Tongue (tissue), 2 donors: ENCODE data around the genes TMDD1 and KRT82.

DNA sequence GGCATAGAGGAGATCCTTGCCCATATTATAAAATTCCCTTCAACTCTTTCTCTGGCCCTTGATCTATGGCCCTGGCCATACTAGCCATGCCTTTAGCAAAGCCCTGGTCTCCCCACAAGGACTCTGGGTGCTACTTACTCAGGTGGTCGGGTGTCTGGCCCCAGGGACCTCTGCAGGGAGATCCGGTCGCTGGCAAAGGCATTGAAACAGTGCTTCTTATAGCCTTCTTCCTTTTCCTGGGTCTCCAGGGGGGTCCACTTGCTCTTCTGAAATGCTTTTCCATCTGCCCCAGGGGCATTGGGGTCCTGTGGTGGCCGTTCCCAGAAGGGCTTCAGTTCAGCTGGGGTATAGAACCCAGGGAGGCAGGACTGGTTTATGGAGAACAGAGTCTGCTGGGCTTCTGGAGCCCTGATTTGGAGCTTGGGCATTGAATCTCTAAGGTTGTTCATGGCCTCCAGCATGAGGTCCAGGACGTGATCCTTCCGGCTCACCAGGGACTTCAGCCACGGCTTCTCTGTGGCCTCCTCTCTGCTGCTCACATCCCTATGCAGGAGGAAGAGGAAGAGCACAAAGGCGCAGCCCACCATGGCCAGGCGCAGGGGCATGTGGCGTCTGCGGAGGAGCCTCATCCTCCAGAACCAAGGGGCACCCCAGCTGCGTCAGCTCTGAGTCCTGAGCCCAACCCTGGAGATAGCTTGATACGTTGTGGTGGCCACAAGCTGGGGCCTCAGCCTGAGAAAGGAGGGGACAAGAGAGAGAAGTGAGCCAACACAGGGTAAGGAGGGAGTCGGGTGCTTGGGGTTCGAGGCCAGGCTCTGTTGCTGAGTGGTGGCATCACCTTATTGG lies 11.8 kb downstream of the GALNT6 start:
- RAMPAGE, long total RNA: no peak

- RAMPAGE, long total RNA: no peak
Measured at GRCh38 chr12:51381145-51381696, 10.0 kb downstream of the GALNT6 start.

GRCh38 chr12:51674976-51675431 lies 84.0 kb downstream of the SCN8A start:
- RAMPAGE, long total RNA: no peak

- RAMPAGE, long total RNA: no peak
Measured at GRCh38 chr12:51675432-51675816, 84.4 kb downstream of the SCN8A start.

DNA sequence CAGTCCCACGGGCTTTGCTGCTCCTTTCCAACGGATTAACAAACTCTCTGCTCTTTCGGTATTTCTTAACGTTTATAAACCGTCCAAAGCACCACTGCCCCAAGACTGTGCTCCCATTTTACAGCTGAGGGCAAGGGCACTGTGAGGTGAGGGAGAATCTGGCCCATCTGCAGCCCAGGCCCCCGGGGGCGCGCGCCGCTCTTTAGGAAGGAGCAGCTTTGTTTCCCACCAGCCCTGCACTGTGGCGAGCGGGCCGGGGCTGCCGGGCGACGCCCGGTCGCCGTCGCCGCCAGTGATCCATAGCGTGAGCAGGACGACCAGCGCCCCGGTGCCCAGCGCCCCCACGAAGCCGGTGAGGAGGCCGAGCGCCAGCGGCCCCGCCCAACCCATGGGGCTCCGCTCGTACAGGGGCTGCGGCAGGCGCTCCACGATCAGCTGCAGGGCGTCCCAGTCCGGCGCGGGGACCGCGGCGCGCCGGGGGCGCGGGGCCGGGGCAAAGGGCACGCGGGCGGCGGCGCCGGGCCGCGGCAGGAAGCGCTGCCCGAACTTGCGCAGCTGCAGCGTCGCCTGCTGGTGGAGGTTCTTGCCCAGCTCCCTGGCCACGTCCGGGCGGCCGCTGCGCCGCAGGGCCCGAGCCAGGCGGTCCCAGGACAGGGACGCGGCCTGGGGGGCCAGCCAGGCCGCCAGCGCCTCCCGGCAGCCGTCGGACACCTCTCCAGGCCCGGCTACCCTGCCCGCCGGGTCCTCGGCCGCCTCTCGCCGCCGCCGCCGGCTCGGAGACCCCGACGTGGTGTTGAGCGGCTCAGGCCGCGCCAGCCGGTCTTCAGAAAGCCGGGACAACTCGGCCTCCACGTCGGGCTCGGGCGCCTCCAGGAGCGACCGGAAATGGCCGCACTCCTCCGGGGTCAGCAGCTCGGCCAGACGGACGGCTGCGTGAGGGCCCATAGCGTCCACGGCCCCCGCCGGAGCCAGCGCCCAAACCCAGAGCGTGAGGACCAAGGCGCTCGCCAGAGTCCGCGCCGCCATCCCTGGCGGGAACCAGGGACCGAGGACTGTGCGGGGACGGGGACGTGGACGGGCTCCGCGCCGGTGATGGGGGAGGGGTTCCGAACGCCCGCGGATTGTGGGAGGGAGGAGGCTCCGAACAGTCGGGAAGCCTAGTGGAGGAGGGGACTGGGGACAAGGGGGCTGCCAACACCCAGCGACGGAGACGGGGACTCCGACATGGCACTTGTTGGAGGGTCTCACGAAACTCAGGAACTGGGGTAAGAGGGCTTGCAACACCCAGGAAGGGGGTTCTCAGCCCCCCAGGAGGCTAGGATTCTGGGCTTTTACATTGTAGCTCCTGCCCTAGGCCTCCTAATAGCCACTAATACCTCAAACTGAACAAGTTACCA lies at the start of gene TMDD1:
TMDD1 (minus strand) TSS at position 1,058 of the 1,397 bp plus-strand sequence.
- RAMPAGE, long total RNA: no peak

DNA sequence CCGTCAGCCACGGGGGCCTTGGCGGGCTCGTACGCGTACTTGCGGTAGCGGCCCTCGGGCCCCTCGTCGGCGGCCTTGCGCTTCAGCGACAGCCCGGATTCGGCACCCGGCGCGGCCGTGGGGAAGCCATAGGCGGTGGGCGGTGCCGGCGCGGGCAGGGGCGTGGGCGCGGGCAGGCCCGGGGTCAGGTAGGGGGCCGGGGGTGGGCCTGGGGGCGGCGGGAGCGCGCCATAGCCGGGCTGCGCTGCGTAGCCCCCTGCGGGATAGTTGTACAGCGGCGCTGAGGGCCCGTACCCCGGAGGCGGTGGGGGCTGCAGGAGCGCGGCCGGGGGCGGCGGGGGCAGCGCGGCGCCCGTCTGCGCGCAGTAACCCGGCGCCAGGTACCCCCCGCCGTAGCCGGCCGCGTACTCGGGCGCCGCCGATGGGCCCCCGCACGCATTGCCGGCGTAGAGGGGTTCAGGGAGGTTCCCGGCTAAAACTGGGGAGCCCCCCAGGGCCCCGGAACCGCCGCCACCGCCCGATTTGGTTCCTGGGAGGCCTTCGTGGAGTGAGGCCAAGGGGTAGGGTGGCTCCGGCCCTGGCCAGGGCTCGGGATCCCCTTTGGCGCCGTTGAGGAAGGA lies 6.9 kb upstream of the TMDD1 start:
- RAMPAGE, long total RNA: no peak

DNA sequence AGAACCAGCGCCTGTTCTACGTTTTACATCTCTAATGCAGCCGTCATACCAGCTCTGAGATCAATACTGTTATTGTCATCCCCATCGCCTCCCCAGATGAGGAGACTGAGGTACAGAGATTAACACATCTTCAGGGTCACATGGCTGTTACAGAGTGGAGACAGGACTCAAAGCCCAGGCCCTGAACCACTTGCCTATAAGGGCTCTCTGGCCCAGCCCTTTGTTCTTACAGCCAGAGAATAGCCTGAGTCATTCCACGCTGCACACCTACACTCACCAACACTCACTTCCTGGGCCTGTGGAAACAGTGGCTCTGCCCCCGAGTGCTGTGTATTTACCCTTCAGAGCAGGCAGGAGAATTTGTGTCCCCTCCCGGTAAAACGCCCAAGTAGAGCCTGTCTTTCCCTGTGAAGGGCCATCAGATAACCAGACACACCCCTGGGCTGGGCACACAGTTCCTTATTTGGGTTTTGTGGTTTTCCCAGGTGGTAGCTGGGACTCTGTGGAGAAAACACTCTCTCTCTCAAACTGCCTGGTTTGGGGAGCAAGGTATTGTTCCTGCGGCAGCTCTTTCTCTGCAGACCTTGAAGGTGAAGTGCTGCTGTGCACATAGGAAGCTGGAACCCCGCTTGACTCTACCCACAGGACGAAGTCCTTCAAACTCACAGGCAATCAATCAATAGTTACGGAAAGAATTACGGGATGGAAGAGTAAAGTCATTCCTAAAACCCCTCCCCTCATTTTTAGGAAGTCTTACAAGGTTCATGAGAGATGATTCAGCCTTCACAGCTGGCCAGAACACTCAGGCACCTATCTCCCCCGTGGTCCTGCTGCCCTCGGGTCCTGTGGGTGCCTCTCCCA lies 13.3 kb upstream of the TMDD1 start:
- RAMPAGE, long total RNA: no peak

DNA sequence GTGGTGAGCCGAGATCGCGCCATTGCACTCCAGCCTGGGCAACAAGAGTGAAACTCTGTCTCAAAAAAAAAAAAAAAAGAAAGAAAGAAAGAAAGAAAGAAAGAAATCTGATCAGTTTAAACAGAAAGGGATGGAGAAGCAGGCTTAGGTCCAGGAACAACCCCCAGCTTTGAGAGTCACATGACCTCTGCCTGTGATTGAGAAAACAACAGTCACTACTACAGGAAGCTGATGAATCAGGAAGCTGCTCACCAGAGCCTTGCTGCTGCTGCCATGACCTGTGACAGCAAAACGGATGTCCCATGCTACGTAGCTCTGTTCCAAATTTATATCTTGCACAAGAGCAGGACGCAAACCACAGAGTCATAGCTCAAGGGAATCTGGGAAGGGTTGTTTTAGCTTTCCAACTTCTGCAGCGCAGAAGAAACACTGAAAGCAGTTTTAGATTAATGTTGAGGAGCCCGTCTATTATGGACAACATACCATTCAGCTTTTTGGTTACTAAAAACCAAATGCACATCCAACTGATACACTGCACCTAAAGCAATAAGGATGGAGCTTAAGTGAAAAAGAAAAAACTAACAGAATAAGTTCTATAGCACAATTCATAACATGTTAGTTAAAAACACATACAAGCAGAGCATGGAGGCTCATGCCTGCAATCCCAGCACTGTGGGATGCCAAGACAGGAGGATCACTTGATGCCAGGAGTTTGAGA lies 1.9 kb upstream of the ANKRD33 start:
- RAMPAGE, long total RNA: no peak

DNA sequence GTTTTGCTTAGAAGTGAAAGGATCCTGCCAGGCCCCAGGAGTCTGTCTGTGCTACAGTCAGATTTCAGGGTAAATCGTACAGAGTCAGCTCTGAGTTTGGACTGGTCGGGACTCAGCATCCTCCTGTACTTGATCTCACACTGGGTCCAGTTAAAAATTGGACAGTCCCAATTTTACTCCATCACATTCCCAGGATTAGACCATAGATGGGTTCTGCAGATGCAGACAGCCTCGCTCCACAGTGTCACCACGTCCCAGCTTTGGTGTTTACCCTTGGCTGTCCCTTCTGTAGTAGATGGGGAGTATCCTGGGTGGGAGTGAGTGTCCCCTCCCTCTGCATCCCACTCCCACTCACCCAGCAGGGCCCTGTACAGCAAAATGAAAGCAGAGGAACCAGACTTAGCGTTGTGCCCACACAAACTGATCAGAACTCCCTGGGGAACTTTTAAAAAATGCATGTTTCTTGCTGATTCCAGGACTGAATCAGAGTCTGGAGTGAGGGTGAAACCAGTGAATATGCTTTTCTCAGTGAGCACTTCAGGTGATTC lies 2.7 kb downstream of the ACVRL1 start:
- RAMPAGE, long total RNA: no peak

DNA sequence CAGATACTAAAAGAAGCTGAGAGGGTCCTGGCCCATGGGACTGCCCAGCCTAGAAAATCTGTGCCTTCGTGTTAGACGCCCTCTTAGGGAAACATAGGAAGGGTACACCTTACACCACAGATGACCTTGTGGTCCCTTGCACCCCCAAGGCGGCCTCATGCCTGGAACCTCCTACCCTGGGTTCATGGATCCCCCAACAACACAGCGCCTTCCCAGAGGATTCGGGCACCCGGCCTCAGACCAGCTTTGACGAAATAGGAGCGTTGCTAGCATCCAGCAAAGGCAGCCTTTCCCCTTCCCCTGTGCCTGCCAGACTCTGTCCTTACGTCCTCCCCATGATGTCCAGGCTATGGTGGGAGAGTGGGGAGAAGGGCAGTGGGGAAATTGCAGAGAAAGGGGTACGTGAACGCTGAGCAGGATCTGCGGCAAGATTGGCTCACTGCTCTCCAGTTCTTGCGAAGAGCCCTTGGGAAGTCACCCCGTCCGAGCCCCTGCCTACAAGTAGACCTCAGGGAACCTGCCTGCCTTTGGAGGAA lies 16.7 kb downstream of the ACVRL1 start:
- RAMPAGE, long total RNA: no peak

DNA sequence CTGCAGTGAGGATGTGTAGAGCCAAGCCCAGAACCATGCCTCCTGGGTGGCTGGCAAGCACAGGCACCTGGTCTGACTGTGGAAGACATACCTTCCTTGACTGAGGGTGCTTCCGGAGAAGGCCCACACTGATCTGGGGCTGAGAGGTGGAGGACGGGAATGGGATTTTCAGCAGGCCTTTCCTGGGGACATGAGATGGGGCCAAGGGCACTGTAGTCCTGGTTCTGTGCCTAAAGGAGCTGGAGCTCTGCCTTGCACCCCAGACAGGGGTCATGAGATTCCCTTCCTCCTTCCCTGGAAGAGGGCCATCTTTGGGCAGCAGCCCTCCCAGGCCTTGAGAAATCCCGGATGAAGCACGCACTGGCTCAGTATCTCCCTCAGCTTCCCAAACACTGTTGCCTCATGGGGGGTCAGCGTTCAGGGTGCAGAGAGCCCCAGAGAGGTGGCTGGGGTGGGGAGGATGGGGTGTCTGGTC lies 8.6 kb upstream of the NR4A1 start:
- RAMPAGE, long total RNA: no peak

- RAMPAGE, long total RNA: no peak
Measured at GRCh38 chr12:52054708-52055266, 3.5 kb downstream of the NR4A1 start.

DNA sequence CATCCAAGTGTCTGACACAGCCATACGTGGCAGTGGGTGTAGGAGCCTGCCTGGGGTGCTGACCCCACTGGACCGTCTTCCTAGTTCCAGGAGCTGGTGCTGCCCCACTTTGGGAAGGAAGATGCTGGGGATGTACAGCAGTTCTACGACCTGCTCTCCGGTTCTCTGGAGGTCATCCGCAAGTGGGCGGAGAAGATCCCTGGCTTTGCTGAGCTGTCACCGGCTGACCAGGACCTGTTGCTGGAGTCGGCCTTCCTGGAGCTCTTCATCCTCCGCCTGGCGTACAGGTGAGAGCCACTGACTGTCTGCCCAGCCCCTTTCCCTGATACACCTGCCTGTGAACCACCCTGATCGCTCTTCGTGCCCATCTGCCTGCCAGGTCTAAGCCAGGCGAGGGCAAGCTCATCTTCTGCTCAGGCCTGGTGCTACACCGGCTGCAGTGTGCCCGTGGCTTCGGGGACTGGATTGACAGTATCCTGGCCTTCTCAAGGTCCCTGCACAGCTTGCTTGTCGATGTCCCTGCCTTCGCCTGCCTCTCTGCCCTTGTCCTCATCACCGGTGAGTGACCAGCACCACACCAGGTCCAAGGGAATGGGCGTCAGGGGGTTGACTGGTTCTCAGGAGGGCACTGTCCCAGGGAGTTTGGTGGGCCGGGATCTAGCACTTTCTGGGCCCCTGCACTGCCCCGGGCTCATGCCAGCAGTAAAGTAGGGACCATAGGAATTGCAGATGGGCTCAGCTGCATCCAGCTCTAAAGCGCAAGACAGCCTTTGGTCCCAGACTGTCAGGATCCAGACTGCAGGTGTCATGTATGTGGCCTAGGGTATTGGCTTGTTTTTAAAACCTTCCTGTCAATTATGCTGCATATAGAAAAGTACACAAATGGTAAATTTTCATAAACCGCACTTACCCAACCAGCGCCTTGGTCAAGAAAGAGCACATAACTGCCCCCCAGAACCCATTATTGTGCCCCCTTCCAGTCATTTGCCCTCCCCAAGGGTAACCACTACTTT lies 6.0 kb downstream of the NR4A1 start:
- RAMPAGE, long total RNA: no peak

- RAMPAGE, long total RNA: no peak
Measured at GRCh38 chr12:52173509-52173973, 18.3 kb downstream of the KRT80 start.

GRCh38 chr12:52191653-52191853 lies 261 bp downstream of the KRT80 start:
- RAMPAGE, long total RNA: no peak

DNA sequence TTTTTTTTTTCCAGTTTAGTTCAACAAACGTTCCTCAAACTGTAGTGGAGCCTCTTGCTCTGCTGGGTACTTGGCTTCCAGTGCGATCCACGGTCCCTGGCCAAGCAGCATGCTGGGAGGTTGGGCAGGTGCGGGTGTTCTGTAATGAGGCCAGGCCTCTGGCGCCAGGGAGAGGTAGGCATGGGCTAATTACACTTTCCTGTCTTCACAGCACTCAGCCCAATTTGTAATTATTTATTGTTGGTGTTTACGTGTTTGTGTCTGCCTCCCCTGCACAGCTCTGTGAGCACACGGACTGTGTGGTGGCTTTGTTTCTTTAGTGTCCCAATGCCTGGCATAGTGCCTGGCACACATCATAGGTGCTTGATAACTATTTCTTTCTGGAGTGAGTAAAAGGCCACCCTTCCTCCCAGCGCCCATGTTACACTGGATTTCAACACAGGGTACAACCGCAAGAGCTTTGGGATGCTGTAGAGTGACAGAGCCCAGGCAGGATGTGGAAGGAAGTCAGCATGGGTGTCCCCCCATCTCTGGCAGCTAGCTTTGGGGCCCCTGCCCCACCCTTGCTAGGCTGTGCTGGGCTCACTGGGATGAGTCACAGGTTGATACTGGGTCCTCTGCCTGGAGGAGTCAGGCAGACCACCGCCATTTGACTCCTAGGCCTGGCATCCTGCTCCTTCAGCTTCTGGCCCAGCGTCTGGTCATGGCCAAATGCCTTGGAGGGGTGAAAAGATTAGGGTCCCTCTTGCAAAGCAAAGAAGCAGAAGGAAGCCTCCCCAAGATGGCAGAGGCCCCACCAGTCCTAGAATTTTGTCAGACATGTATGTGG lies 6.0 kb upstream of the KRT80 start:
- RAMPAGE, long total RNA: no peak

DNA sequence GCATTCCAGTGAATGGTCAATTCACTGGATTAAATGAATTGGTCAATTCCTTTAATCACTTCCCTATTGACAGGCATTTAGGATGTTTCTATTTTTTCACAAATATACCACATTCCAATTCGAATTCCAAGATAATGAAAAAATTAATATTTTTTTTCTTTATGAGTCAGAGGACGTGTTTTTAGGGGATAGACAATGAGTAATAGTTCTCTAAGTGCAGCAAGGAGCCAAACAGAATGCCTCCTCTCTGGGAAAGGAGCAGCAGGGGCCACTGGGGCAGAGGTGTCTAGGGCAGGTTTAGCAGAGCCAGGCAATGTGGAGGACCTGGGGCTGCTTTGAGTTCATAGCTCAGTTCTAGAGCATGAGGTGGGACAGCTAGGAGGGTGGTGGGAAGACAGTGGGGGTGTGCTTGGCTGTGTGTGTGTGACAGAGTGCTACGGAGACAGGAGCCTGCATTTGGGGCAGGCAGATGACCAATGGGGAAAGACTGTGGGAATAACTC lies 2.7 kb upstream of the KRT7 start:
- RAMPAGE, long total RNA: no peak

DNA sequence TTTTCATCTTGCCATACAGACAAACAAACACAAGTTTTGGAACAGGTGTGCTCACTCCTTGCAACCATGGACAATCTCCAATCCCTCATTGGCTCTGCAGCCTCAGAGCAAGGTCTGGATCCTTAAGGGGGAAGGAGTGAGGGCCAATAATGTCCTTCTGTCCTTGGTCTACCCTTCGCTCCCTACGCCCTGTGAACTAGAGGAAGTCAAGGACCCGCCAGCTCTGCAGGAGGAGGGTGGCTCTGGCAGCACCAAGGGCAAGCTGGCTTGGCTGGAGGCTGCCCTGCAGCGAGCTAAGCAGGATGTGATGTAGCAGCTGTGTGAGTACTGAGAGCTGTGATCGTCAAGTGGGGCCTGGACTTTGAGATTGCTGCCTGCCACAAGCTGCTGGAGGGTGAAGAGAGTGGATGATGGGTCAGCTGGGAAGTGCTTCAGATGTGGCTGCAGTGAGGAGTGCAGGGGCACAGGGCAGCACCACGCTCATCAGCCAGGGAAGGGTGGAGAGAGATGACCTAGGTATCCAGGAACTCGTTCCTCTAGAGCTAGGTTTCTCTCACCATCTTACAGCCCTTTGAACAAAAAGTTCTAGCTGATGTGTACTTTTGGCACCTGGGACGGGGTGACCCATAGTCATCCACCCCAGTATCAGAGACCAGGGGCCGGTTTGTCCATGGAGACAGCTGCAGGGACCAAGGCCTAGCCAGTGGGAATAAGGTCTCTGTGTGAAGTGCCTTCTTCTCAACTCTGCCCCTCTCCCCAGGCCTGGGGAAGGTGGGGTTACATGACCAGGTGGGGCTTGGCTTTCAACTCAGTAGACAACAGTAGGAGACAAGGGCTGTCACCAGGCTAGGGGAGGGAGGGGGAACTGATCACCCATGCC lies 3.1 kb downstream of the KRT86 start:
- RAMPAGE, long total RNA: no peak

- RAMPAGE, long total RNA: no peak
Measured at GRCh38 chr12:52280073-52281451, 6.1 kb downstream of the KRT86 start.

DNA sequence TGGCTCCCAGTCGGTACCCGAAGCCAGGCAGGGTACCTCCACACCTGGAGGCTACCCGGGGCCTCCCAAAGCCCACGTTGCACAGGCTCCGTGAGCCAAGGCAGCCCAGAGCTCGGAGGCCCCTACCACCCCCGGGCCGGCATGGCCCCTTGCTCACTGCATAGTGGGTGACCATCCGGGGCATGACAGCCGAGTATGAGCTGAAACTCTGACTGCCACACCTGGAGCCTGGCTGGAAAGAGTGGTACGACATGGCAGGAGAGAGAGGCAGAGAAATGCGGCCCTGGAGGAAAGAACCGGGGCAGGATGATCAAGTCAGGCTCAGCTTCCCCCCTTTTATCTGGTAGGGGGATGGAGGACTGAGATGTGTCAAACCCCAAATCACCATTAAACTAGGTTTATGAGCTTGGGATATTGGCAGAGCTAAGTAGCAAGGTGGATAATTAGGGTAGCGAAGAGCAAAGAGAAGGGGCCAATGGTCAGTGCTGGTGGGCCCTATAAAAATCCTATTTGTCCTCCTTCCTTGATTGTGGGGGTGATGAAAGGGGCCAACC lies at the start of gene KRT82:
KRT82 (minus strand) TSS at position 311 of the 554 bp plus-strand sequence.
- RAMPAGE, long total RNA: no peak